ENCODE measurements around the gene ACSL1.

DNA sequence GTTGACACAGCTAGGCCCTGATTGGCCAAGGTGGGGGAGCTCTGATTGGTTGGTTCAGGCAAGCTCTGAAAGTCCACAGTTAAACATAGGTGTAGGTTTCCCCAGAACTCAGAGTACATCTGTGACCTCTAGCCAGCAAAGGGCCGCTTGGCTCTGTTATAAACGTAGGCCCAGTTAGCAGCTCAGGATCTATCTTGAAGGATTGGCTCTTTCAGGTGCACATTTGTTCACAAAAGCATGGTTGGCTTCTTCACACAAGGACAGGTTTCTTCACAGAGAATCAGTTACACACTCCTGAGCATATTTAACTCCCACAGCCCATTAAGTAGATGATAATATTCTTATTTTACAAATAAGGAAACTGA, 63.1 kb upstream of the ENPP6 start:
- PRO-cap = no peak

GRCh38 chr4:184284004-184284584, 66.4 kb upstream of the ENPP6 start:
- PRO-cap = bidirectional peak, plus-strand start at chr4:184284423, minus-strand start at chr4:184284285

- PRO-cap = no peak
Observed at GRCh38 chr4:184287507-184288379, 70.1 kb upstream of the ENPP6 start.

- PRO-cap = no peak
Observed at GRCh38 chr4:184344920-184346051, 127.6 kb upstream of the ENPP6 start.

- PRO-cap = no peak
Observed at GRCh38 chr4:184384761-184385456, 89.4 kb downstream of the IRF2 start.

- PRO-cap = no peak
Observed at GRCh38 chr4:184412649-184413236, 61.6 kb downstream of the IRF2 start.

DNA sequence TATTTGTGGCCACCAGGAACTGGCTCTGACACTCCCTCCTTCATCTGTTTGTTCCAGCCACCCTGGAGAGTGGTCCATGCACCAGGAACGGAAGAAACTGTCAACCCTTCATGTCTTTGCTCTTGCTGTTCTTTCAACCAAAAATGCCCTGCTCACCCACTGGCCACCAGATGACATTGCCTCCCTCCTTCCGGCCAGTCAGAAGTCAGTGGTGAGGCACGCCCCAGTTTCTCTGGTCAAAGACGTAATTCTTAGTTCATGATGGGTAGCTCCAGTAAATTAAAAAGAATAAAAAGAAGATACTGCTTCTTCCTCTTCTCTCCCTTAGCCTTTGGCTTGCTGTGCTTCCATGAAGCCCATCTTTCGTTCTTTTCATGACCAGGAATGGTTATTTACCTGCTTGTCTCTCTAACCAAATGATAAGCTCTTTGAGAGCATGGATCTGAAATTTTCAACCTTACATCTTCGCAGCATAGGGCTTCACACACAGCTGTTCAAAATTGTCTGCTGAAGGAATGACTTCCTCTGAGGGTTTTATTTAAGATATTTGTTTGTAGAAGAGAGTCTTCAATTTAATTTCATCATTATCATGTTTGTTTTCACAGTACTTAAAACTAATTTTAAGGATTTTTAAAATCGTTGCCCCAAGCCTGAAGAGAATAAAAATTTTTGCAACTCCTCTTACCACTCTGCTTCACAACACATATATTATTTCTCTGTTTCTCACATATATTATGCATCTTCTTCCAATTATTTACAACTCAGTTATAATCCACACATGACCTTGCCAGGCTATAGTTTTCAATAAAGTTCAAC, 16.2 kb downstream of the IRF2 start:
- PRO-cap = no peak

DNA sequence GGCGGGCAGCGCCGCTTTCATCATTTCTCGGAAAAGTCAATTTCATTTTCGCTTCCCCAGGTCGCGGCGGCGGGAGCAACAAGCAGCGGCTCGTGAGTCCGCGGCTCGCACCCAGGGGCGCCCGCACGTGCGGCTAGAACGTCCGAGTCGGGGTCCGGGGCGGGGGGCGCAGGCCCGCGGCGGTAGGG, 302 bp upstream of the IRF2 start:
- PRO-cap = bidirectional peak, plus-strand start at position 59 of the sequence, minus-strand start outside the sequence

DNA sequence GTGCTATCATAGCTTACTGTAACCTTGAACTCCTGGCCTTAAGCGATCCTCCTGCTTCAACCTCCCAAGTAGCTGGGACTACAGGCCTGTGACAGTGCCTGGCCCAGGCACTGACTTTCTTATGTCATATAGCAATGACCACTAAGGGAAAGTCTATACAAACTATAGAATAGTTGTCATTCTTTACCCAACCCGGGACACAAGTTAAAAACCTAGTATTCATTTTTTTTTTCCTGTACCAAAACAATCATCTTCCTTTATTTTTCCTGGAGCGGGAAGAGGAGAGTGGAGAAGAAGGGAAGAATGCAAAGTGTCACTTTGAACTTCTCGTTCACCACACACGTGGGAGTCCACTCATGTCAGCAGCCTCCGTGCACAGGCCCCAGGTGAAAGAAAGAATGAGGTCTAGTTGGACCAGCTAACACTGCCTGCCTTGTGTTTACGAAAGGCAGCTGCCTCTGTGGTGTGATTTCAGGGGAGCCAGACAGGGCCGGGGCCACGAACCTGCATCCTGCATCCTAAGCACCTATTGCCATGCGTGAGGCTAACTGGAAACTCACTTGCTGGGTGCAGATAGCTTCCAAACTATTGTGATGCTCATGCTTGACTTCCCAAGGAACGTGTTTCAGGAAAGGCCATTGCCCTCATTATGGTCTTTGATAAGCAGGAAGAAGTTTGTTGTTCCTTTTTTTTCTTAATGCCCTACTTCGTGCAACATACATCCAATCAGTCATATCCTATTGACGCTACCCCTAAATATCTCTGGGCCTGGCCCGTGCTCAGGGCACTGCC, 2.2 kb upstream of the IRF2 start:
- PRO-cap = no peak

DNA sequence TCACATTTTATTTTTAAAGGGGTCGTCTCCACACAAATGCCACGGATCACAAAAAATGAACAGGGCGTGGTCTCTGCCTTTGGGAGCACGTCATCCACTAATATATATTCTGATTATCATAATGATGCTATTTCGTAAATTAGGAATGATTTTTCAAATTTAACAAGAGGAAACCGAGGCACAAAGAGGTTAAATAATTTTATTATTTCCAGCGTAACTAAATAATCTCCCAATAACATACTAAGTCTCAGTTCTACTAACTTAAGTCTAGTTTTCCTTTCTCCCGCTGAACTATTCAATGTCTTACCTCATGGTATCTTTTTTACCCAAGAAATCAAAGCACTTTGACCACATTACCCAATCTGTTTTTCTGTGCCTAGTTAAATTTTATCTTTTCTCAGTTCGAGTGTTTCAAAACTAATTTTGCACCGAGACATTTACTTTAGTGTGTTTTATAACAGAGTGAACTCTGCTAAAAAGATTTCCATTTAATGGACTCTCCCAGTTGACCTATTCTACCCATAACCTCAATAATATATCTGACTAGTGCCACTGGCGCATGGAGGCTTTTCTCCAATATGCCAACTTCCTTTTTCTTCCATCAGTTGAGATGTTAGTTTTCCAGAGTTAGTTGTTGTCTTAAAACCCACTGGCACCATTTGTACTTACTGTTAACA, 67.5 kb upstream of the IRF2 start:
- PRO-cap = no peak

DNA sequence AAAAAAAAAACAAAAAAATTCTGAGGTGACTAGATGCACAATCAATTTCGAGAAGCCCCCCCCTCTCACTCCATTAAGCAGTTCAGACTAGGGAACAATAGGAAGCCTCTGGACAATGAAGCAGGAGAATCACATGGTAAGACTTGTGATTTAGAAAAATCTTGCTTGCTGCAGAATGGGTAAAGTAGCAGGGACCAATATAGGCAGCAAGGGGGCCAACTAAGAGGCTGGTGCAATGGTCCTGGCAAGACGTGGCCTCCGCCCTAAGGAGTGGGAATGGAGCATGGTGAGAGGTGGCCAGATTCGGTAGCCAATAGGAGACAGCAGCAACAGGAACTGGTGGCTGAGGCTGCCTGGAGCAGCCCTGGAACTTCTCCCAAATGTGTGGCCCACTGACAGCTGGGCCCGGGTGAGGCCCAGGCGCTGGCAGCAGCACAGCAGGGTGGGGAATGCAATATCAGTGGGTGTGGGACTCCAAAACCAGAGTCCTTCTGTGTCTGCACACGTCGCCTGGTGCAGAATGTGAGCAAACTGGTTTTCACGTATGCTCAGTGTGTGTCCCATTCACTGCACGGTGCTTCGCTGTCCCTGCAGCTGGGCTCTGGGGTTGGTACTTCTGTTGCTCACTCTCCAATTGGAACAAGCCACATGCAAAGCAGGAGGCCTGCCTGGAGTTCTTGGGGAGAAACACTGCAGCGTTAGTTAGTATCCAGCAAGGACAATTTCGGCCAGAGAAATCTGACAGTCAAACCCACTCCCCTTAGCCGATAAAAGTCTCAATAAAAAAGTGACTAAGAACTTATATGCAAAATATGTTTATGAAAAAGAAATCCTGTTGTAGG, 14.3 kb upstream of the CENPU start:
- PRO-cap = no peak

- PRO-cap = no peak
Observed at GRCh38 chr4:184782052-184782697, 43.6 kb downstream of the ACSL1 start.

GRCh38 chr4:184792899-184794147, 32.4 kb downstream of the ACSL1 start:
- PRO-cap = no peak

DNA sequence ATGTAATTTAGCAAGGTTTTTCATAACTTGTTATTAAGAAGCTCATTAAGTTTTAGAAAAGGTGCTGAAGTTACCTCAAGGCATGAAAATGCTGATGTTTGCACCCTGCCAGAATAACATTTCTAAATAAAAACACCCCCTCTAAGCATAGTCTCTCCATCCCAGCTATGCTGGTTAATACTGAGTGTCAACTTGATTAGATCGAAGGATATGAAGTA, 30.1 kb downstream of the ACSL1 start:
- PRO-cap = no peak

- PRO-cap = bidirectional peak, plus-strand start at chr4:184826173, minus-strand start at chr4:184825968
Observed at GRCh38 chr4:184825863-184826311, at the start of gene ACSL1. ACSL1 (minus strand) TSS chr4:184825968.

DNA sequence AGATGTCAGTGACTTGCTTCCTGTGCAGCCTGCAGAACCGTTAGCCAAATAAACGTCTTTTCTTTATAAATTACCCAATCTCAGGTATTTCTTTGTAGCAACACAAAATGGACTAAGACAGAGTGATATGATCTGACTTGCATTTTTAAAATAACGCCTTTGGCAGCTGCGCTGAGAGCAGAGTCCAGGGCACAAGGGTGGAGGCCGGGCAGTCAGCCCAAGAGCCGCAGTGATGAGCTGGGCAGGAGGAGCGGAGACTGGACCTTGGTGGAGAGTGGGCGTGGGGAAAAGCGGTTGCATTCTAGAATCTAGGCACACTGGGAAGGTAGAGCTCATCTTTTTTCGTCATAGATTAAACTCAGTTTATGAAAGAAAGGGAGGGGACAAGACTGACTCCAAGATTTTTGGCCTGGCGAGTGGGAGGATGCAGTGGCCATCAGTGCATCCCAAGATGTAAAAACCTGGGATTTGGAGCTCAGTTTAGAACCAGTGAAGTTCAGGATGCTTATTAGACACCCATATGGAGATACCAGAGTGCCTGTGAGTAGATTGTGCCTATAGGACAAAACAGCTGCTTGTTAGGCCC, 56.6 kb upstream of the ACSL1 start:
- PRO-cap = no peak

GRCh38 chr4:184887209-184888283, 61.8 kb upstream of the ACSL1 start:
- PRO-cap = no peak

- PRO-cap = no peak
Observed at GRCh38 chr4:184897711-184898754, 72.3 kb upstream of the ACSL1 start.

DNA sequence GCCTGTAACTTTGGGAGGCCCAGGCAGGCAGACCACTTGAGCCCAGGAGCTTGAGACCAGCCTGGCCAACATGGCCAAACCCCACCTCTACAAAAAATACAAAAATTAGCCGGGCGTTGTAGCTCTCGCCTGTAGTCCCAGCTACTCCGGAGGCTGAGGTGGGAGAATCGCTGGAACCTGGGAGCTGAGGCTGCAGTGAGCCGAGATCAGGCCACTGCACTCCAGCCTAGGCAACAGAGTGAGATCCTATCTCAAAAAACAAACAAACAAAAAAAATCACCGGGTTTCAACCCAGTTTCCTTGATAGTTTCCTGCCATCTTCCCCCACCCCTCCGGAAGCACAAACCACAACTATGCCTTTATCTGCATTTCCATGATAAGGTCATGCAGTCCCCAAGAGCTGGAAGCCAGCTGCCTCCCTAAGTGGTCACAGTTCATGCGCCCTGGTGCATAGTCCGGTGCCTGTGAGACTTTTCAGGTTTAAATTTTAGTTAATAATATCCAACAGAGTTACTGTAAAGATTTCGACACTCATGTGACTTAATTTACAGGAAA, 1.4 kb downstream of the CFAP97 start:
- PRO-cap = no peak

- PRO-cap = no peak
Observed at GRCh38 chr4:185213726-185214526, 4.5 kb downstream of the SNX25 start.

Measured in left cardiac atrium (tissue), 1 donor.